GM23248 (cell line): ENCODE data around the gene ANXA2R.

- RAMPAGE, long total RNA: no peak
Observed at GRCh38 chr5:42175019-42175567, 248.1 kb upstream of the GHR start.

DNA sequence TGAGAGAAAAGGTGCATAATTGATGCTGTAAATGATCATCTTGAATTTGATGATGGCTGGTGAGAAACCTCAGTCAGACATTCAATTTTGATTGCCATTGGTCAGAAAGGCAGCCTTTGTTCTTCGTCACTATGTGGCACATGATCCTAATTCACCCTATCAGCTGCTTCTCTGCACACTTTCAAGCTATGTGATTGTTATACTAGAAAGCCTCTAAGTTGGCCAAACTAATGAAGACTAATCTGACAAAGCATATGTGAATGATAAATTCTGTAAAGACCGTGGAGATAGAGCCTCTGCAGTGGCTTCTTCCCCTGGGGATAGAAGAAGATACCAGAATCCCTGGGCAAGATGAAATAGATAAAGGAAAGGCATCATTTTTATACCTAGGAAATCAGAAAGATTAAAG is 9.1 kb downstream of the GHR start:
- RAMPAGE, long total RNA: no peak

DNA sequence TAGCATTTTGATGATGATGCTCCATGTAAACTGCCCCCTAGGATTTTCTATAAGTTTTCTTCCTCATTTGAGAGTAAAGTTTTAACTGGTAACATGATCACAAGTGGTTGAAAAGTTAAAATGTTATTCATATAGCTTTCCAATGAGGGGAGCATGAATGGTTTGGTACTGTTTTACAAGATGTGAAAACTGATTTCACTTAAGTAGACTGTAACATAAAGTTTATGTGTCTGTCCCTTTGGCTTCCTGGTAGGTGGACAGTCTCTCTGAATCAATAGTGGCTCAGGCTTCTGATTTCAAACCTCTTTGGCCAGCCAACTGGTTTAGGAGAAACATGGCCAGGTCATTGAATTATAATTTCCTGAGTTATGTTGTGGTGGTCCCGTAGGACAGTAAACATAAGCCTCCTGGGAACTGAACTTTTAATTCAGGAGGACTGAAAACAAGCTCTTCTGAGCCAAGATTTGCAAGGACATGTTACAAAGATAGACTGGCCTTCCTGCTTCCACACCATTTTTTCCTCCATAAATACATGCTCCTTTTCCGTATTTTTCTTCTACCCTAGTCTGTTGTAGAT is 128.6 kb downstream of the GHR start:
- RAMPAGE, long total RNA: no peak

DNA sequence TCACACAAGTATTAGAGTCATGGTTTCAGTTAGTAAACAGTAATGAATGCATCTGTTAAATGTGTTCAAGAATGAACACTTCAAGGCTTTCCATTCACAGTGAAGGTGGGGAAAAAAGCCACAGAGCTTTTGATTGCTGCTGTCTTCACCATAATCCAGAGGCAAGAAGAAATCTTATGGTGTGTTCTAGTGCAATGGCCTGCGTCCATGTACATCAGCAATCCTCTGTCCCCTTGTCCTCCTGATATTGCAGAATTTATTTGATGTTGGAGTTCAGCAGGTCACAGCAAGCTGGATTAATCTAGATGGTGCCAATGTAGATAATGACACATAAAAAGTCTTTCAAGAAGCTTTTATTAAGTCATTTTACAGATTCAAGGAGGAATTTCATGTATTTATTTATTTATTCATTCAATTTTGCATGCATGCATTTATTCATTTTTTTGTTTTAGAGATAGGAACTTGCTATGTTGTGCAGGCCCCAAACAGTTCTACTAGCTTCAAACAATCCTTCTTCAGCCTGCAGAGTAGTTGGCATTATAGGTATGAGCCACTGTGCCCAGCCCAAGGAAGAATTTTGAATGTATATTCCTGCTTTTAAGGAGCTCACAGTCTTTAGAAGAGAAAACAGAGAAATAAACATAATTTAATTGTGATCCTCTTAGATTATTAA is 147.0 kb downstream of the GHR start:
- RAMPAGE, long total RNA: no peak

- RAMPAGE, long total RNA: no peak
Observed at GRCh38 chr5:42949617-42950245, 90.4 kb downstream of the ANXA2R start.

GRCh38 chr5:43040257-43041213 is at the start of gene ANXA2R:
Gene ANXA2R (minus strand): TSS chr5:43040319.
- RAMPAGE, long total RNA: no peak

GRCh38 chr5:43601947-43602262 is 1.1 kb upstream of the NNT start:
- RAMPAGE, long total RNA: no peak

- RAMPAGE, long total RNA: no peak
Observed at GRCh38 chr5:43699816-43700401, 96.9 kb downstream of the NNT start.

- RAMPAGE, long total RNA: no peak
Observed at GRCh38 chr5:44302098-44302750, 87.0 kb downstream of the FGF10 start.

DNA sequence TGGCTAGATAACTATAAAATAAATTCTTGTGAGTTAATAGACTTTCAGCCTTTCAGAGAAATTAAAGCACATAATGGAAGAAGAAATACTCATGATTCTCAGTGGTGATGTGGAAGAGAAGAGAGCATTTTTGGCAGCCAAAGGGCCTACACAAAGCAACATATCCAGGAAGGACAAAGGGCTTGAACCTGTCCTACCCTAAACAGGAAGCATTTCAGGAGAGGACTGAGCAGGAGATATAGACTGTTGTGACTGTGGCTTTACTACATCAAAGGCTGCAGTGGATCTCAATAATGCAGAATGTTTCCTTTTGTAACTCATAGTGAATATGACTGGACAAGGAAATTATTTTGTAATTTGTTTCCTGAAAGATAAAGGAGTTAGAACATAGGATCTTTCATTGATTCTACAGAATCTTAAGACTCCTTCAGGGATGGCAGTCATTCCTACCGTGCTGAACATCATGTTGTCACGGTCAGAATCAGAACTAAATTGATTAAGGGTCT is 1.3 kb upstream of the PARP8 start:
- RAMPAGE, long total RNA: no peak

- RAMPAGE, long total RNA: no peak
Observed at GRCh38 chr5:50794666-50795398, 128.4 kb downstream of the PARP8 start.

- RAMPAGE, long total RNA: no peak
Observed at GRCh38 chr5:50963435-50964236, 297.2 kb downstream of the PARP8 start.

DNA sequence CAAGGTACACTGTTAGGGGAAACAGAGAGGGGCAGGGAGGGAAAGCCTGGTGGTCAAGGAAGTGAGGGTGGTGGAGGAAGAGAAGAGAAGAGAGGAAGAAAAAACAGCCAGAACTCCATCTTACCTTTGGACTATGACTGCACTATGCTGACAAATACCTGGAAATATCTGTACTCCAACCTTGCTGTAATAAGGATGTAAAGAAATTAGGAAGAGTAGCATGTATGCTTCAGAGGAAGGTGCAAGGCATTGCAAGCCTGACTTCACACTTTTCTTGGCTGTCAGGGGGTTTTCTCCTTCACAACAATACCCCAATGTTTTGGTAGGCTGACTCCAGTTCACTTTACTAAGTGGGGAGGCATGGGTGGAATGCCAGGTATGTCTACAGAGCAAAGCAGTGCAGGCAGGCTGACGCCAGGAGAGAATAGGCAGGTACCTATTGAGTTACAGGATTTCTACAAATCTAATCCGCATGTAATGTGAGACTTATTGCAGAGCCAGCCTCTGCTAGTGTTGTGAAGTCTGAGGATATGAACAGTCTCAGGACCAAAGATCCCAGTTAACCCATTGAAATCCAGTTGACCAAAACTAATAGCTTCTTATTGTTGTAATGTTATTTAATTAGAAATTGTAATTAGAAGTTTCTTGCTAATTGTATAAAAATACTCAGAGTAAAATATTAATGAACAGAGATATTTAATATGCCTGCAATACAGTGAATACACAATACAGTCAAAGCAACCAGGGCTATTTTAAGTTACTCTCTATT is 156.9 kb upstream of the ISL1 start:
- RAMPAGE, long total RNA: no peak

GRCh38 chr5:52742855-52743408 is 44.8 kb upstream of the ITGA1 start:
- RAMPAGE, long total RNA: no peak

- RAMPAGE, long total RNA: no peak
Observed at GRCh38 chr5:52813874-52814077, 26.1 kb downstream of the ITGA1 start.

- RAMPAGE, long total RNA: no peak
Observed at GRCh38 chr5:52836942-52837585, 49.3 kb downstream of the ITGA1 start.

- RAMPAGE, long total RNA: no peak
Observed at GRCh38 chr5:52849536-52849972, 61.8 kb downstream of the ITGA1 start.

DNA sequence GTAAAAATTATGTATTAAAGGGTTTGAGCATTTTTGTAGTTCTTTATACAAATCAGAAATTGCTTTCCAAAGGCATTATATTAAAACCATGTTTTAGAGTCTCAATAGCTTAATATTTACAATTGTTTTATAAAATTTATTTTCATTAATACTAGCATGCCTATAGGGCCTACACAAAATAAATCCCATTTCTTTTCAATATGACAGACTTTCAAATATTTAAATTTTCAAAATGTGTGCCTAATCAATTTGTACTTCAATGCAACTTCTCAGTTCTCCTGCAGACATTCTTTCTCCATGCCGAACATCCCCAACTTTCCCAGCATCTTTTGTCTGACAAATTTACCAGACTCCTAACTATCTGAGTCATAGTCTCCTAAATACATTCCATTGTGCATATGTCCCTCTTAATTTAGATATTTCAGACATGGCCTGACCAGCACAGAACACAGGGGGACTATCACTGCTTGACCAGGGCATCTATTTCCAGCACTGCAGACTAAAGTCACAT is 71.8 kb downstream of the ITGA1 start:
- RAMPAGE, long total RNA: no peak

DNA sequence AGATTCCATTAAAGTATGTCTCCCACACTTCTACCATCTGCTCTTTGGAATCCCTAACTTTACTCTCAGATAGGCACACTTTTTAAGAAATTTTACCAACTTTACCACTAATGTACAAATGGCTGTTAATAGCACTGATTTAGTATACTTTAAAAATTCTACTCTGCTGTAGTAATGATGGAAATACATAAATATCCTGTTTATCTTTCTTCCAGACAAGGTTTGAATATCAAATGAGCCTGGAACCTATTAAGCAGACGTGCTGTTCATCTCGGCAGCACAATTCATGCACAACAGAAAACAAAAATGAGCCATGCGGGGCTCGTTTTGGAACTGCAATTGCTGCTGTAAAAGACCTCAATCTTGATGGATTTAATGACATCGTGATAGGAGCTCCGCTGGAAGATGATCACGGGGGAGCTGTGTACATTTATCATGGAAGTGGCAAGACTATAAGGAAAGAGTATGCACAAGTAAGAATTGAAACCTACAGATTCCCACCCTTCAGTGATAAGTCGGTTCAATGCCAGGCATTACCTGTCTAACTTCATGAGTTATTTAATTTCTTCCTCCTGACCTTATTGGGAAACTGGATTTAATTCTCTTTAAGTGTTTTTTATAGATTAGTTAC is 79.1 kb upstream of the ITGA2 start:
- RAMPAGE, long total RNA: no peak

DNA sequence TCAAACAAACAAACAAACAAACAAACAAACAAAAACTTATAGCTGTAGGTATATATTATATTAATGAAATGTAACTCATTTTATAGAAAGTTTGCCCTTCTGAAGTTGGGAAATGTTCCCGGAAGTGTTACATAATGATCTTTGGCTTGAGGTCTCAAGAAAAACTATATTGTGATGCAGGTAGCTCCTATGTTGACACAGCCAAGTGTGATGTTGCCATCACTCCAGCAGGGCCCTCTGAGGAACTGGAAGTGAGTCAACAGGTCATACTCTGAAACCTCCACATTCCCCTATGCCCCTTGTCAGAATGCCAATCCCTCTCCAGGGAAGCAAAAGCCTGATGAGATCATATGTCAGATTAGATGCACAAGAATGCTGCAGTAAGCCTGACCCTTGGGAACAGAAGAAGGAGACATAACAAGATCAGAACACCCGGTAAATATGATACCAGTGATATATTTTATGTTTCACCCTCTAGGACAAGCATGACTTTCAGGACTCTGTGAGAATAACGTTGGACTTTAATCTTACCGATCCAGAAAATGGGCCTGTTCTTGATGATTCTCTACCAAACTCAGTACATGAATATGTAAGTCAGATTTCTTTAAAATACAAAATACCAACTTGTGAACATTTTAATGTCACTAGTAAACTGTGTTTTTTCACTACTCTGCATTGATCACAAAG is 66.7 kb upstream of the ITGA2 start:
- RAMPAGE, long total RNA: no peak